ENCODE results near the genes SMIM10 and BRS3.

- RRBS = no CpG with 5 or more reads among the region's 1 CpG
These were observed 54.4 kb downstream of the PLAC1 start for GRCh38 chrX:134603872-134604367.

GRCh38 chrX:134881237-134881618 is 33.8 kb downstream of the MOSPD1 start:
- RRBS = no CpG with 5 or more reads among the region's 1 CpG

- RRBS = no CpG with 5 or more reads among the region's 48 CpGs
These were observed at the start of gene SMIM10 for GRCh38 chrX:134990614-134991581. SMIM10 (plus strand) TSS chrX:134990991.

GRCh38 chrX:135097575-135098303 is 773 bp downstream of the SMIM10L2B start:
- RRBS = 26% methylated on average over 13 of the region's 38 CpGs

DNA sequence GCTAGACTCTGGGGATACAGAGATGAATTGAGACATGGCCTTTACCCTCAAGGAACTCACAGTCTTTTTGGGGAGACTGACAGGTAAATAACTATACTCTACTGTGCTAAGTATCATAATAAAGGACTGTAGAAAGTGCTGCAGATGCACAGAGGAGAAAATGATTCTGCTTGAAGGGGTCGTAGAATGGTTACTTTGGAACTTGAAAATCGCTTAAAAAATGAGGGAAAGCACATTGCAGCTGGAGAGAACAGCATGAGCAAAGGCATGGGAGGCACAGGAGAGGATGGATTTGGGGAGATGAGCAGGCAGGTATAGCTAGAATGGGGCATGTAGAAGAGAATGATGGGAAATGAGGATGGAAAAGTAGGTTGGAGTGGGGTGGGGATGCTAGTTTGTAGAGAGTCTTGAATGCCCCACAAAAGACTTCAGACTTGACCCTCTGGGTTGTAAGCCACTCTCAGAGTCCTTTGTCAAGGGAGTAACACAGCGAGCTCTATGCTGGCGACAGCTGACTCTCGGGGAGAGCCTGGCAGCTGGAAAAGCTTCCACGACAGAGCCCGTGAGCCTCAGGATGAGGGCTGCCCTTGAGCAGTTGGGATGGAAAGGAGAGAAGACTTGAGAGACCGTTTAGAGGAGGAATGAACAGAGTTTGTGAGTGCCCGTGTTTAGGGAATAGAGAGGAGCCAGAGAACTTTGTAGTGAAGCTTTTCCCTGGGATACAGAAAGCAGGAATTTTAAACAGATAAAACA is 43.8 kb downstream of the SLC9A6 start:
- RRBS = no CpG with 5 or more reads among the region's 9 CpGs

DNA sequence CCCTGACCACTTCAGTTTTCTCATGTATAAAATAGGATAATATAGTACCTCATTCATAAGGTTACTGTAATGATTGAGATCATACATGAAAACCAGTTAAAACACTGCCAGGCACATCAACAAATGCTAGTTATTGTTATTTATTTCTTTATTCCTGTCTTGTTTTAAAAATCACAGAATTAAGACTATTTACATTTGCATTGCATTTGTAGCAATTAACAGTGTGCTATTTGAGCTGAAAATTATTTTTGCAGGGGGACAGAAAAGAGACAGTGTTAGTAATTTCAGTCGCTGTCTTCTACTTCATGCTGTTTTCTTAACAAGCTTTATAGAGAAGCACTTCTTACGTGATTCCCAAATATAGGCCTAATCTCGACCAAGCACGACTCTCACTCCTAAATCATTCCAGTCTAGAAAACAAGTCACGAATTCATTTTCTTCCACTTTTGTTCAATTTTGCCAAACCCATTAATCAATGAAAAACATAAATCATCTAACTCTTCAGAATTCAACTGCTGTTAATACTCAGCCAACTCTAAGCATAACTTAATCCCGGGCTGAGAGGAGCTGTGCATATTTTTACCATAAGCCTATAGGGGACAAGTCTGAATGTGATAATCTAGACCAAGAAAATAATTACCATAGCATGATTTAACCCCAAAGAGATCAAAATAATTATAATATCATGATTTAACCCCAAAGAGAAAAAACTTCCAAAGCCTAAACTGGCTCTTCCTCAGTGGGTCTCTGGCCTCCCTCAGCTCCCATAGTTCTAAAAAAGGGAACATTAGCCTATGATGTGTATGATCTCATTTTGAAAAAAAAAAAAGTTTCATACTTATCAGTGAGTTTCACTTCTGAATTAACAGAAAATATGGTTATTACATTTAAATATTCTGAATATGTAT is 70.4 kb upstream of the FHL1 start:
- RRBS = no CpG with 5 or more reads among the region's 6 CpGs

DNA sequence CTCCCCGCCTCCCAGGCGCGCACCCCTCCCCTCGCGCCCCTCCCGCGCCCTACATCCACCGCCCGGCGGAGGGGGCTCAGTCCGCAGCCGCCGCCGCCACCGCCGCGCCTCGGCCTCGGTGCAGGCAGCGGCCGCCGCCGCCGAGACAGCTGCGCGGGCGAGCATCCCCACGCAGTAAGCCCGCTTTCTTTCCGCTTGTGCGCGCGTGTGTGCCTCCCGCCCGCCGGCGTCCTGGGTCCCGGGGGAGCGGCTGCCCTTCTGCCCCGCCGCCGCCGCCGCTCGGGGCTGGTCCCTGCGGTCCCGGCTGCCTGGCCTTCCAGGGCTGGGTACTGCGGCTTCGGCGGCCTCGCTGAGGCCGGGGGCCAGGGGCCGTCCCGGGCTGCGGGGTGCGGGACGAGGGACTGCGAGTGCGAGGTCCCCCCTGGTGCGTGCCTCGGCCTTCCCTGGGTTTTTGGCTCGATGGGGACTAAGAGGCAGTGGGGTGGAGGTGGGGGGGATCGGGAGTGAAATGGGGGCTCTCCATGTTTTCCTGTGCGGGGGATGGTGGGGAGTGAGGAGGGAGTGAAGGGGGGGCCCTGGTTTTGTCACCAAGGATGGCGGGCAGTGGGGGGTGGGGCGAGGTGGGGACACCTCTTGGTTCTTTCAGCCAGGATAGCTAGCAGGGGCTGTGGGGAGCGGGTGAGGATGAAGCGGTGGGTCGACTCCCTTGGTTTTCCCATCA is 49.2 kb upstream of the FHL1 start:
- RRBS = 22% methylated on average over 21 of the region's 69 CpGs

- RRBS = no CpG with 5 or more reads among the region's 7 CpGs
These were observed 47.8 kb upstream of the FHL1 start for GRCh38 chrX:136149063-136149442.

- RRBS = no CpG with 5 or more reads among the region's 7 CpGs
These were observed 46.8 kb upstream of the FHL1 start for GRCh38 chrX:136150029-136150517.

DNA sequence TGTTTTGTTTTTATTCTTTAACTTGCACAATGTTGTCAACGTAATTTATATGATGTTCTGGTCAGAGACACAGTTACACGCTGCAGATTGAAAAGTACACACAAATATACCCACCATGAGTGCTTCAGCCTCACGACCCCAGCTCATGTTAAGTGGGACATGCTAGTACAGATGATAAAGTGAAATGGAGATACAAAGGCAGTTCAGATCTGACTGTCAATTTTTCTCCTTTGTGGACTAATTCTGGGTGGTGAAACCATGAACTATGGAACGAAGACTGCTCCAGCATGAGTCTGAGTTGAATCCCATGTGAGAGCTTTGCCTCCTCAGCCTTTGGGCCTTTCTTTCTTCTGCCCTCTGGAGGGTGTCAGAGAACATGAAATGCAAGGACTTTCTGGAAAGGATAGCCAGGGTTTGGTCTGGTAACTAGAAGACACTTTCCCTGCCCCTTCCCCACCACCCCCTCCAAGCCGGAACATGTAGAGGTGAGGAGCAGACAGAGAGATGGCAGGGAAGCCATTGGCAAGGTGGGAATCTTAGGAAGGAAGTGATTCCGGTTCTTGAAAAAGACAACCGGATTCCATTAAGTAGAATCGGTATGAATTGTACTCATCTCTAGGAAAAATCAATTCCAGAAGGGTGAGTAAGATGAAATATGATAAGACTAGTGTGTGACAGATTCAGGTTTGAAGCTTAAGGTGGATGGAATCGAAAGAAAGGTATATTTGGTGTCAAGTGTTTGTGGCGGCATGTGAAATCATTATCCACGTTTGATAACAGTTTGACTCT is 30.6 kb upstream of the FHL1 start:
- RRBS = 44% methylated on average over 1 of the region's 11 CpGs

- RRBS = no CpG with 5 or more reads among the region's 9 CpGs
These were observed 22.7 kb upstream of the FHL1 start for GRCh38 chrX:136173901-136174796.

DNA sequence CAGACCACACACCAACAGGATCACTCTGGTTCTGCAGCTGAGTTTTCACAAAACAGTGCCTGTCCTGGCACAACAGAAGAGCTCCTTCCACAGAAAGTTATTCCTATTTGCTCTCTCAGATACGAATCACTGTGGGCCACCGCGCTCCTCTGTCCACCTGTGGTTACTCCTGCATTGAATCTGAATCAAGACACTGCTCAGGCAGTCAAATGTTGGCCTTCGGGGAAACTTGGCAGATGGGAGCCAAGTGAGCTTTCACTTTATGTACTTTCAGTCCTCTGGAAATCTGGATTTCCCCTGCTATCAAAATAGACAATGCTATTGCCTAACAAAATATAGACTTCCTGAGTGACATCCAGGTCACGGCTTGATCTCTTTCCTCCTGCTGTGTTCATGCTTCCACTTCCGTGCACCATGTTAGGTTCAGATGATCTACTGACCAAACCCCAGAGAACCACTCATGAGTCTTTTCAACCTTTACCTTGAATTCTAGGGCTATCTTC is 5.7 kb upstream of the FHL1 start:
- RRBS = no CpG with 5 or more reads among the region's 6 CpGs

DNA sequence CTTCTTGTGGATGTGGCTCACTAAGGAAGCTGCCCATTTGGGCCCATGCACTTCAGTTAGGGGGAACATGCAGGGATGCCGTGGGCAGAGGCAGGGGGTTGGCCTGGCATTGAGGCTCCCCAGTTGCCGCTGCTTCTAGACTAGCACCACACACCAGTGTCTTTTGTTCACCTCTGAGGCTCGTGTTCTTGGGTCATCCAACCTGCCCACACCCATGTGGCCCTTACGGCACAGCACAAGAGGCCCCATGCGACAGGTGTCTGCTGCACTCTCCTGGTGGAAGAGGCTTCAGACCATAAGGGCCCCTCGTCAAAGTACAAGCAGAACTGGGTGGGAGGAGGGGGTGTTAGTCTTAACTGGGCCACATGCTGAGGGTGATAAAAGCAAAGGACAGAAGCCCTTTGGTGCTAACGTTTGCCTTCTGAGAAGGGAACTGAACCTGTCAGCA is 15.0 kb downstream of the FHL1 start:
- RRBS = no CpG with 5 or more reads among the region's 7 CpGs

- RRBS = no CpG with 5 or more reads among the region's 1 CpG
These were observed 22.7 kb upstream of the MAP7D3 start for GRCh38 chrX:136273863-136274407.

DNA sequence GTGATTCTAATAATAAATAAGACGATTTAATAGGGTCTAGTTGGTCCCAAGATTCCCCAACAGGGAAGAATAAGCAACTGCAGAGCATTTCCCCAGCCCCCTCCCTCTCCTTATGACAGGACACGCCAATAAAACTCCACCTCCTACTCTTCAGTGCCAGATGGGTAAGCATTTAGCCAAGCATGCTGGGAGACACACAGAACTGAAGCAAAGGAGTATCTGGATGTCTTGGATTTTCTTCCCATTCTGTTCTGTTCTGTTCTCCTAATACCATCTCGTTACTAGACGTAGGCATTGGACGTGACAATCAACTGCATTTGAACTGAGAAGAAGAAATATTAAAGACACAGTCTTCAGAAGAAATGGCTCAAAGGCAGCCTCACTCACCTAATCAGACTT is at the start of gene BRS3:
TSS of gene BRS3 (plus strand) at position 195 of the 399 bp plus-strand sequence.
- RRBS = no CpG with 5 or more reads among the region's 5 CpGs

GRCh38 chrX:136662160-136662533 is 14.2 kb downstream of the CD40LG start:
- RRBS = no CpG with 5 or more reads among the region's 3 CpGs

GRCh38 chrX:136666038-136667260 is 18.5 kb downstream of the CD40LG start:
- RRBS = no CpG with 5 or more reads among the region's 4 CpGs

GRCh38 chrX:136736608-136737073 is 44.1 kb downstream of the ARHGEF6 start:
- RRBS = no CpG with 5 or more reads among the region's 8 CpGs

DNA sequence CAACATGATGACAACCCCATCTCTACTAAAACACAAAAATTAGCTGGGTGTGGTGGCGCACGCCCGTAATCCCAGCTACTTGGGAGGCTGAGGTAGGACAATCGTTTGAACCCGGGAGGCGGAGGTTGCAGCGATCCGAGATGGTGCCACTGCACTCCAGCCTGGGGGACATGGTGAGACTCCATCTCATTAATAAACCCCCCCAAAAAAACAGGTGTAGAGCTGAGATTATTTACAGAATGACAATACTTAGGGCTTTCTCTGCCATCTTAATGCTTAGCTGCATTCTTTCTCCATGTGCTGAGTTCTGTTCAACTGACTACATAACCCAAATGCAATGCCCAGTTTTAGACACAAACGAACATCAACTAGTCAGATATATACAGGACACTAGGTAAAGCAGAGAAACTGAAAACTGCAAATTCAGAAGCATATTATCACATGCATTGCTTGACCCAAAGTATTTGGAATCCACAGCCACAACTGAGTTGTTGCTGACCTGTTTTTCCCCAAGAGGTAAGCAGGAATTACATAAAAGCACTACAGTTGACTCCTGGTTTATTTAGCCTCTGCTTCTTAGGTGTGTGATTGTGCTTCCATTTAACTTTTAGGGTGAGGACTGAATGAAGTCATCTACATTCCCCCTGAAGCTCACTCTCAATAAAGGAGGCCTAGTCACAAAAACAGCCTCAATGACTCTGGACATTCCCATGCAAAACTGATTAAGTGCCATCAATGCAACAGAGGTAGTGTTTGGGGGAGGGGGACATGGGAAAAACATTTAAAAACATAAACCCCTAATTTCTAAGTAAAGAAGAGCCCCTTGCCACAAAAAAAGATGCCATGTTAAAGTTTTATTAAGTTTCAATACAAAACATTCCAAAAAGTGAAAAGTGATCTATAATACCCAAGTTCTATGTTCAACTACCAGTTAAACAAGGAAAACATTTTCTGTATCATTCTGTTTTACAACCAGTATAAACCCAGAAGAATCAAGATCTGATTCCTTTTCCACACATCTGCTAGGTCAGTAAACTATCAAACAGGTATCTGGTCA is 11.8 kb downstream of the RBMX start:
- RRBS = no CpG with 5 or more reads among the region's 9 CpGs

DNA sequence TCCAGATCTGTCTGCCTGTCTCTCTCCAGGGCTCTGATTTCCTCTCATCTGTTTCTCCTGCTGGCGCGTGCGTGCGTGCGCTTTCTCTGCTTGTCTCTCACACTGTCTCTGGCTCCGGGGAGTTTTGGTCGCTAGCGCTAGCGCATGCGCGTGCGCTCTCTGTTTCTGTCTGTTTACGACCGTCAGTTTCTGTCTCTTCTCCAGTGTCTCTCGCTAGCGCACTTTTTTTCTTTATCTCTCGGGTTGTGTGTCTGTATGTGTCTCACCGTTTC is 1.9 kb downstream of the GPR101 start:
- RRBS = no CpG with 5 or more reads among the region's 18 CpGs

Measured in AG09309 (cell line).